Helper T cell (primary cell): ENCODE measurements around the genes EXOC3L4 and ATP5MJ.

GRCh38 chr14:103072934-103073953, 10.8 kb upstream of the LBHD2 start:
- PRO-cap, 2 experiments = peak in 1 of 2 experiments; most common minus-strand start chr14:103073150 (in 1)

DNA sequence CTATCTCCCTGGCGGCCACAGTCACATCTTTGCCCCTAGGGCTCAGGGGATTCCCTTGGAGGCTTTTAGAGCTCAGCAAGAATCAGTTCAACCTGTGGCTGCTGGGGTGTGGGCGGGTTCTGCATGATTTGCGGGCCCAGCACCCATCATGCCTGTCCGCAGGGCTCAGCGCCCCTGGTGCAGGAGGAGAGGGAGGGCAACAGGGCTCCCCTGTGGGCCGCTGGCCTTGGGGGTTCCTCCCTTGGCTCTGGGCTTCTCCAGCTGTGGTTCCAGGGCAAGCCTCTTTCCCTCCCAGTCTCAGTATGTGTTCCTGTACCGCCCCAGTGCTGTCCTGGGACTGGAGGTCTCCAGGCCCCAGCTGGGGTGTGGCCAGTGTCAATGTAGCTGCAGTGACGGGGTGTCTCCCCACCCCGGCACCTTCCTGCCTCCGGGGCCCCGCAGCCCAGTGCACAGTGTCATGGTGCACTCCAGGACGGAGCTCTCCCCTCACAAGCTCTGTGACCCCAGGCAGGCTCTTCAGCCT, 10.0 kb upstream of the LBHD2 start:
- PRO-cap, 2 experiments = no peak in any of the 2 experiments

DNA sequence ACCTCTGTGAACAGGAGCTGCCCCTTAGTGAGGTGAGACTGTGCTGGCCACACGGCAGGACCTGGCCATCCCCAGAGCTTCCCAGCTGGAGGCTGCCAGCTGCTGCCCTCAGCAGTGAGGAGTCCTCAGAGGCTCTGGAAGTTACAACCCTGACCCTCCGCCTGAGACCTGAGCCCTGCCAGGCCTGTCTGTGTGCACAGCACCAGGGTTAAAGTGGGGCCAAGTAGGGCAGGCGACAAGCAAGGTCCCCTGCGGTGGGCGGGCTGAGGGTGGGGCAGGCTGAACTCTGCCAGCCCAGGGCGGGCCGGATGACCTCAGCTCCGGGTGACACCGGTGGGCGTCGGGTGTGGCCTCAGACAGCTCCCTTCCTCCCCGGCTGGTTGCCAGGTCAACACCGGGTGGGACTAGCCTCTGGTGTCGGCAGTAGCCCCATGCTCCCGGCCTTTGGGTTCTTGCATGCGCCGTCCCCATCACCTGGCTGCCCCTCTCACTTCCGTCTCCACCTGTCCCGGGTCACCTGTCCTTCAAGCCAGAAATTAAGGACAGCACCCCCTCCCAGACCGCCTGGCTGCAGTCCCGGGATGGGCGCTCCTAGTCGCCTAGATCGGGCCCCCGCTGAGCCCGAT, 9.1 kb upstream of the LBHD2 start:
- PRO-cap, 2 experiments = no peak in any of the 2 experiments

- PRO-cap, 2 experiments = no peak in any of the 2 experiments
These were observed at the start of gene EXOC3L4 for GRCh38 chr14:103094423-103095125. Gene EXOC3L4, plus strand, starts transcription at chr14:103094725.

DNA sequence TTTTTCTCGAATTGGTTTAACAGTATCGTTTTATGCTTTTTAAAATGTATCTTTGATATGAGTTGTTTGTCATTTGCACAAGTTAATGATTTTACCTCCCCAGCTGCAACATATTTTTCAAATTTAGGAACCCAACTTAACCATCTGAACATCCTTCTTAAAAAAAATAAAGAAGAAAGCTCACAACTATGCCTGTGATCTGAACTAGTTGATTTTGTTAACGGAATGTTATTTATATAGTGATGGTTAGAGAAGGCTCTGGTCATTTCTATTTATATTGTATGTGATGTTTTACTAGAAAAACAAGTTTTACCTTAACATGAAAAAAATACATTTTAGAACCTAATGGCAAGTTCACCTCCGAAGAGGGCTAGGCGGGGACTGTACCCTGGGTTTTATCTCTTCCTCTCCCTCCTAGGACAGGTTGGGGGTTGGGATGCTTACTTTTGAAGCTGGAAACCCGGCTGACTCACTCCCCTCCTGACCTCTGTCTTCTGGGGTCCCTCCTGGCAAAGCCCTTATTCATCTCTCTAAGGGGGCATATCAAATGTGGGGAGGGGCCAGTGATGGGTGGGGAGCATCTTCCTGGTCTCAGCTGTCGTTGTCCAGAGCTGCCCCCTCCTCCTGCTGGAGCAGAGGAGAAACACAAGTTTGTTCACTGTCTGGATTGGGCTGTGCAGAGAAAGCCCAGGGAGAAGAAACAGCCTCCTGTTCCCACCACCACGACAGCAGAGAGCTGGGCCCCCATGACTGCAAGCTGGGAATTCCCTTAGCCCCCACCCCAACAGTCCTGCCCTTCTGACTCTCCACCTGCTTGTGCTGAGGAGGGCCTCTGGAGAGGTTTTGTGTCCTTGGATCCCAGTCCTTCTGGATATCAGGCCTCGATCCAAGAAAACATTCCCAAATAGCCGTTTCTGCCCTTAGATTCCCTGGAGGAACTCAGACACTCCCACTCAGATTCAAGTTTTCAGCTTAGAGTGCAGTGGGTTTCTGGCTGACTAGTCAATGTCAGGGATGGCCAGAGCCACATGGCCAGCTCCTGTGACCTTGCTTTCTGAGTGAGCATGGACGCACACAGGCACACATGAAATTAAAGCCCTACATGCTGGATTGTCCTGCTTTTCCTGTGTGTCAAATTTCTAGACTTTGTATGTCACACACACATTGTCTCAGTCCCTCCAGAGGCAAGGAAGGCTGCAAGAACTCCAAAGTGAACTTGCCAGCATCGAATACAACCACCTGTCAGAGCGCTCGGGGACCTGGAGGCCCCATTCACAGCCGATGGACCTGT, 85.9 kb downstream of the TNFAIP2 start:
- PRO-cap, 2 experiments = no peak in any of the 2 experiments

DNA sequence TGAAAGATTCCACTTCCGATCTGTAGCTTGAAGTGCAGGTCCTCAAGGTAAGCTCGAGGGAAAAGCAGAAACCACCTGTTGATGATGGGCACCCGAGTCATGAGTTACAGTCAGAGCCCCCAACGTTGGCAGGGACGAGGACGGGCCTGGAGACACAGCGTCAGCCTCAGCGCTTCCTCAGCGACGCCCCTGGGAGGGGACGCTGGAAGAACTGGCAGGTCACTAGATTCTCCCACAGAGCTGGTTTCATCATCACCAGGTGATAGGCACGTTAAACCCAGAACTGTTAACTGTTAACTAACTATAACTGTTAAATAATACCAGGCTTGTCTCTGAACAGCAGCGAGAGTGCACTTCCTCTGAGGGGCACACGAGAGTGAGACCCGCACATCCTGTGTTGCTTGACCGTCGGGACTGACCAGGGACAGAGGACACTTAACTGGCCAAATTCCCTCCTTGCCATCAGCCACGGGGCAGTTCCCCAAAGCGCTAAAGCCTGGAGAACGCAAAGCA, 101.9 kb downstream of the TNFAIP2 start:
- PRO-cap, 2 experiments = no peak in any of the 2 experiments

DNA sequence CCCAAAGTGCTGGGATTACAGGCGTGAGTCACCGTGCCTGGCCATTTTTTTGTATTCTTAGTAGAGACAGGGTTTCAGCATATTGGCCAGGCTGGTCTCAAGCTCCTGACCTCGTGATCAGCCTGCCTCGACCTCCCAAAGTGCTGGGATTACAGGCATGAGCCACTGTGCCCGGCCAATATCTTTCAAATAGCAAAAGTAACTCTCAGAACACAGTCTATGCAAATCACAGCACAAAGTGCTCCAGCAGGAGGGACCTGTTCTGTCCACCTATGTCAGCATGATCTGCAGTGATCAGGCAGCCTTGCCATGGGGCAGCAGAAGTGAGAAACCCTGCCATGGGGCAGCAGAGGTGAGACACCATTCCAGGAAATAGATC, 78.6 kb upstream of the EIF5 start:
- PRO-cap, 2 experiments = no peak in any of the 2 experiments

GRCh38 chr14:103335785-103336226, 1.8 kb downstream of the EIF5 start:
- PRO-cap, 2 experiments = no peak in any of the 2 experiments

DNA sequence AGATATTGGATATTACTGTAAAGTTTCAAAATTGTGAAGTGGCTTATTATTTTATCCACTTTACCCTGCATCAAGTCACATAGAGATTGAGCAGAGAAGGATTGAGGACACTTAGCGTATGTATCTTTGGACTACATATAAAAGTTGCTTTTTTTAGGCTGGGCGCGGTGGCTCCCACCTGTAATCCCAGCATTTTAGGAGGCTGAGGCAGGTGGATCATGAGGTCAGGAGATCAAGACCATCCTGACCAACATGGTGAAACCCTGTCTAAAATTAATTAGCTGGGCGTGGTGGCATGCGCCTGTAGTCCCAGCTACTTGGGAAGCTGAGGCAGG, 38.2 kb downstream of the CKB start:
- PRO-cap, 2 experiments = no peak in any of the 2 experiments

- PRO-cap, 2 experiments = no peak in any of the 2 experiments
These were observed 24.5 kb downstream of the CKB start for GRCh38 chr14:103498051-103498621.

DNA sequence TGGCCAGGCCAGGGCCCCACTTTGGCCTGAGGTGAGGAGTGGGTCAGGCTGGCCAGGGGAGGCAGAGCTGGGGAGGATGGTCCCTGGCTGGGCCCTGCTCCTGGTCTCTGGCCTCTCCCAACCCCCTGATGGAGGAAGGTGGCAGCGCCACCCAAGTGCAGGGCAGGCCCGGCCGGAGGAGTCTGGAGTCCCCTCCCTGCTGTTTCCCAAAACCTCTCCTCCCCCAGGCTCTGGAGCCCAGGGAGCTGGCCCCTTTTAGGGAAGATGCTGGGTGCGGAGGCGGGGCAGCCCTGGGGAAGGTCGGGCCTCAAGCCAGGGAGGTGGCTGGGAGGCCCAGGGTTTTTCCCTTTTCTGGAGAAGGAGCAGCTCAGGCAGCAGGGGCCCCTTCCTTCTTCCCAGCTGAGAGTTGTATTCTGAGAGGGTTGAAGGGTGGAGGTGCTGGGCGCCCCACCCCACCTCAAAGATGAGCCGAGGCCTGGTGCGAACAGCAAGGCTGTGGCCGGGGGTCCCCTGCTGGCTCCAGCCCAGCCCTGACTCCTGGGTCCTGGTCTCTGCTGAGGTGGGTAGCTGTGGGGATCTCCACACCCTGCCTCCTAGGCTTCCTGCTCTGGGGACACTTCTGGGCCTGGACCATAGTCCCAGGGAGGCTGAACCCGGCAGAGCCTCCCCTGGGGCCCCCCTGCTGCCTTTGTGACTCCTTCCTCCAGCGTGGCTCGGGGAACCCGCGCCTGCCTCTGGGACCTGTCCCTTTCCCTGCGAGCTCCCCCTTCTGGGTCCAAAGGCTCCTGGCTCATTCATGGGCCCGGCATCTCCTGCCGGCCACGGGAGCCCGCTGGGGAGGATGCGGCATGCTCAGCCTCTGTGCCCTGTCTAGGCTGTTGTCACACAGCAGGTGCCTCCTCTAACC, 4.2 kb downstream of the TRMT61A start:
- PRO-cap, 2 experiments = no peak in any of the 2 experiments

- PRO-cap, 2 experiments = no peak in any of the 2 experiments
These were observed 11.6 kb downstream of the TRMT61A start for GRCh38 chr14:103540208-103541432.

DNA sequence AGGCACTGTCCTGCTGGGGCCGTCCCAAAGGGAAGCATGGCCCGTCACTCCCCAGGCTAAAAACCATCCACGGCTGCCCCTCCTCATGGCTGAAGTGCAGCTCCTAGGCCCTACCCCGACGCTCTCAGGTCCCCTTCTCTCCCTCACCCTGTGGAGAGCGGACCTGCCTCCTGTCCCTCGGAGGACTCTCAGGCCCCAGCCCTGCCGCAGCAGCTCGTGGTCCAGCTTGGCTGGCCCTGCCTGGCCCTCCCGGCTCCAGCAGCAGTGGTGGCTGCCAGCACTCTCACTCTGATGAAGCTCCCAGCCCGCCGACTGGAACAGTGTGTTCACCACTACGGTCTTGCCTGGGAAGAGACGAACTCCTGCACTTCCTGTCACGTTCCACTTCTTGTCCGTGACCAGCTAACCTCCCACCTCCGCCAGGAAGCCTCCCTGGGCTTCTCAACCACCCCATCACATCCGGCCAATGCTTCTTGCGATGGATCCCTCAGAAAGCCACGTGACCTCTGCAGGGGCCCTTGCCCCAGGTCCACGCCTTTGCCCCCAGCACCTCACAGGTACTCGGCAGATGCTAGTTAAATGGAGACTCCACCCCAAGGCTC, 11.1 kb downstream of the BAG5 start:
- PRO-cap, 2 experiments = no peak in any of the 2 experiments

DNA sequence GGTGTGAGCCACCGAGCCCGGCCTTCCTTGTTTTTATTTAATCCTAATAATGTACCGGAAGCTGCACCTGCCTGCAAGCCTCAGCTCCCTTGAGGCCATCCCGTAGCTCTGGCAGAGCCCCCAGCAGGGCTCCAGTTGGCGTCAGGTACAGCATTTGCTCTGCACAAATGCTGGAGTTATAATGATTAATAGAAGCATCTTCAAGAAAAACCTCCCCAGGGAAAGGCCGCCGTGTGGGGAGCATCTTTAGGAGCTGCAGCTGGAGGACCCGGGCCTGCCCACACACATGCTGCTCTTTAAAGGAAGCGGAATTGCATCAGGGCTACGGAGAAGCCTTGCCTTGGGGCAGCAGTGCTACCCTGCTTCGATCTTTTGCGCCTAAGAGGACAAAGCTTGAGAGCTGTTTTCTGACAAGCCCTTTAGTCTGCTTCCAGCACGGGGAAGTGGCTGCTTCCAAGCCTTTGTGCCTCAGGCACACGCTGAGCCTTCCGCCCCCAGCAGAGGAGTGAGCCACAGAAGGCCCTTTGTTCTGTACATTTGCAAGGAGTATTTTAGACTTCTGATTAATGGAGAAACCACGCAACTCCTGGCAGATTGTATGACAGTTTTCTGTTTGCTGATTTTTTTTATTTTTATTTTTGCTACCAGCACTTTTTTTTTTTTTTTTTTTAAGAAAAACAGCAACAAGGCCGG, 31.5 kb downstream of the COA8 start:
- PRO-cap, 2 experiments = no peak in any of the 2 experiments

DNA sequence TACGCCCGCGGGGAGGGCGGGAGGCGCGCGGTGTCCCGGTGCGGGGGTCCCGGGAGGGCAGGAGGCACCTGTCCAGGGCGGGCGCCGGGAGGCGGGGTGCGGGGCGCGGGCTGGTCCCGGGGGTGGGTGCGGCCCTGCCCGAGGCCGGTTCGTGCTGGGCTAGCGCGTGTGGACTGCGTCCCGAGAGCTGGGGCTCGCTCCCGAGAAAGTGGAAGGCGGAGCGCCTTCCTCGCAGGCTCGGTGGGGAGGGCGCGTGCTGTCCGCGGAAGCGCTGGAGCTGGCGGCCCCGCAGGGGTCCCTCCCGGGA, 501 bp downstream of the ZFYVE21 start:
- PRO-cap, 2 experiments = no peak in any of the 2 experiments

DNA sequence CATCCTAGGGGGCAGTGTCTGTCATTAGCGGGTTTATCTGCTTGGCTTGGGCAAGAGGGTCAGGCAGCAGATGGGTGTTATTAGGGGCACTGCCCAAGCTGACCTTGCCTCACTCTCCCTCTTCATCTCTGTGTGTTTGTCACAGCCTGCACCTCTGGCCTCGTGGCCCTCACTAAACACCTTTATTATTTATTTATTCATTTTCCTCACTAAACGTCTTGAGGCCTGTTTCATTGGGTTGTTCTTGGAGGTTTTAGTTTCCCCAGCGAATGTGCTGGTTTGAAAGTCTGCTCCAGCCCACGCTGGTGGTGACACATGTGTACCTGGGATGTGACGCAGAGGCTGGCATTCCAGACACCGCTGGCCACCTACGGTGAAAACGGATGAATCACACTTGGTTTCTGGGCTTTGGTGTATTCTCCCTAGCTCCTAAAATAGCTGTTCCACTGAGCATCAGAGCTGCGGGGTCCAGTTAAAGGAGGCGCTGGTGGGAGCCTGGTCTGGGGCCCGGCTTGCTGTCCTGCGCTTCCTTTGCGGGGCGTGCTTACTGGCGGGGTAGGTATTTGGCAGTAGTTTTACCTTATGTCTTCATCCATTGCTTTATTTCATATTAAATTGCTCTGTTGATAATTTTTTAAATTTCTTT, 6.1 kb downstream of the ZFYVE21 start:
- PRO-cap, 2 experiments = no peak in any of the 2 experiments

GRCh38 chr14:103920772-103921907, at the start of gene ATP5MJ:
Gene ATP5MJ, minus strand, starts transcription at chr14:103921529.
- PRO-cap, 2 experiments = peak in 2 of 2 experiments; most common plus-strand start chr14:103921326 (in 1); most common minus-strand start chr14:103921529 (in 2)

- PRO-cap, 2 experiments = peak in 2 of 2 experiments; most common plus-strand start chr14:104078223 (in 1); most common minus-strand start chr14:104078054 (in 2)
These were observed 7.6 kb upstream of the ASPG start for GRCh38 chr14:104077761-104078370.

- PRO-cap, 2 experiments = no peak in any of the 2 experiments
These were observed 20.5 kb upstream of the KIF26A start for GRCh38 chr14:104117798-104118442.

GRCh38 chr14:104296392-104297281, 158.2 kb downstream of the KIF26A start:
- PRO-cap, 2 experiments = no peak in any of the 2 experiments